ENCODE measurements around the genes CLEC12A, OLR1 and KLRD1.

GRCh38 chr12:8904509-8904708 is 9.9 kb upstream of the PHC1 start:
- RRBS, result no CpG with 5 or more reads among the region's 3 CpGs

DNA sequence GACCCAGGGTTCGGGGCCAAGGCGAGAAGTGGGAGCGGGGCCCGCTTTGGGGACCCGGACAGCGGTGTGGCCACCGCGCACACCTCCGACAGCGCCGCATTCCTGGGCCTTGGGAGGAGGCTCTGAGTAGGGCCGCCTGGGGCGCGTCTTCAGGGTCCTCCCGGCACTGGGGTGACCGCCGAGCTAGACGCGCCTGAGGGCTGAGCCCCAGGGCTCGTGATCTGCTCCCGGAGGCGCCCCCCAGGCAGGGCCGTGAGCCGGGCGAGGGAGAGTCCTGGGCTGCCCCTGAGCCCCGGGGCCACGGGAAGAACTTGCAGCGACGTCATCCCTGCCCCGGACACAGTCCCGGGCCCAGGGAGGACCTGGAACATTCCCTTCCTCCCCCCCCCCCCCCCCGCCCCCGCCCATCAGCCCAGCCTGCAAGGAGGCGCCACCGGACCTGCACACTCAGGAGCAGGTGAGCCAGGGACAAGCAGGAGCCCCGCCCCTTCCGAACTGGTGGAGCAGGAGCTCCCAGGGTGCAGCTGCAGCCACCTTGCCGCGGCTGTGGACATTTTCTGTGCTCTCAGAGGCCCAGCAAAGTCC is 50.9 kb downstream of the A2M start:
- RRBS, result 29% methylated on average over 25 of the region's 39 CpGs

- RRBS, result no CpG with 5 or more reads among the region's 4 CpGs
Measured at GRCh38 chr12:9117909-9118979, 2.5 kb upstream of the A2M start.

- RRBS, result no CpG with 5 or more reads among the region's 4 CpGs
Measured at GRCh38 chr12:9123705-9124005, 7.9 kb upstream of the A2M start.

DNA sequence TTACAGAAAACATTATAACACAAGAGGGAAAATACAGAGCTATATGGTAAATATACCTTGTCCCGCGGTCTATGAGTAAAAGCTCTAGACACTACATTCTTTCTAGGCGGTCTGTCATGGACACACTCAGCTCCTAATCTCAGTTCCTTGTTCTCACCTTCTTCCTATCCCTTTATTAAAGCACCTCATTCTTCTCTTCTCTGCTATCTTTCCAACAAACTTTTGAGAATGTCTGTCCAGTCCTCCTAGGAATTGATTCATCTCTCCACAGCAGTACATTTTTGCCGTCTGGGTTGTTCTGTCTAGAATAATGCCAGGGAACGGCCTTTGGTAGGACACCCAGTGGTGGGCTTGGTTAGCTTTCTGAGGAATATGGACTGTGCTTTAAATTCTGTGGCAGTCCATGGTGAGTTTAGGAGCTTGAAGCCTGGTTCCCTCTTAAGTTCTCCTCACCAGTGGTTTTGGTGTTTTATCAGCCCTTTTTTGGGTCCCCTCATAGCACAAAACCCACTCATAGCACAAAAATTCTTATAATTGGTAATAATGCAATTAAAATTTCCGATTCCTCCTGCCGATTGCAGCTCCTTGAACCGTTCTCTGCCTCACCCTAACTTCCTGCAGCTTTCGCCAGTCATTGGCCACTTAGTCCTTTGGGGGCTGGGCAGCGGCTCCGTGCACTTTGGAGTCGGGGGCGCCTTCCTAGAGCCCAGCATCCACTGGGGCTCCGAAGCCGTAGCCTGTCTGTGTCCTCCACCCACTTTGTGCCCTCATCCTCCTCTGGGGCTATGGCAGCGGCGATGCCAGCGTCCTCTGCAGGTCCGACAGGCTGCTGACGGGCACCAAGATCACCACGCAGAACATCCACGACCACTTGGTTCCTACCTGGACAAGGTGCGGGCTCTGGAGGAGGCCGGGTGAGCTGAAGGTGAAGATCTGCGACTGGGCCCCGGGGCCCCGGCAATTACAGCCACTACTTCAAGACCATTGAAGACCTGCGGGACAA is 11.5 kb upstream of the A2M start:
- RRBS, result 100% methylated on average over 1 of the region's 28 CpGs

- RRBS, result no CpG with 5 or more reads among the region's 34 CpGs
Measured at GRCh38 chr12:9128004-9128932, 12.5 kb upstream of the A2M start.

DNA sequence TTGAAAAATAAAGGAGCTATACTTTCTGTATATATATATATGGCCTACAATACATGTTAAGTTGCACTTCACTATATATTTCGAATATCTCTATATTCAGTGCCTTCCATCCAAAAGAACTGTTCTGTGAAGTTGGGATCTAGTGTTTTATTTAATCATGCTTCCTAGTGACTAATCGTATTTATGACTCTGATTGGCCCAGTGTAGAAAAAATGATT is 417 bp downstream of the PZP start:
- RRBS, result no CpG with 5 or more reads among the region's 2 CpGs

DNA sequence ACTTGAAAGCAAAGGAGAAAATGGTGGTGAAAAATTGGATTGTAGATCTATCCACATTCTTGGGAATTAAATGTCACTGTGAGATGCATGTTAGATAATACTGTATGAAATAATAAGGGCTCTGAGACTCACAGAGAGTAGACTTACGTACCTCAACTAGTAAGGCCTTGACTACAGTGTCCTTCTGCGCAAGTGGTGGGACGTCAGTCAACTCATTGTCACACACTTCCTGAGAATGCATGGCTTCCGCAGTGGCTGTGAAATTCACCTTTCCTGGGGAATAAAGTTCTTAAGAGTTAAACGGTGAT is 32.5 kb upstream of the PZP start:
- RRBS, result no CpG with 5 or more reads among the region's 5 CpGs

DNA sequence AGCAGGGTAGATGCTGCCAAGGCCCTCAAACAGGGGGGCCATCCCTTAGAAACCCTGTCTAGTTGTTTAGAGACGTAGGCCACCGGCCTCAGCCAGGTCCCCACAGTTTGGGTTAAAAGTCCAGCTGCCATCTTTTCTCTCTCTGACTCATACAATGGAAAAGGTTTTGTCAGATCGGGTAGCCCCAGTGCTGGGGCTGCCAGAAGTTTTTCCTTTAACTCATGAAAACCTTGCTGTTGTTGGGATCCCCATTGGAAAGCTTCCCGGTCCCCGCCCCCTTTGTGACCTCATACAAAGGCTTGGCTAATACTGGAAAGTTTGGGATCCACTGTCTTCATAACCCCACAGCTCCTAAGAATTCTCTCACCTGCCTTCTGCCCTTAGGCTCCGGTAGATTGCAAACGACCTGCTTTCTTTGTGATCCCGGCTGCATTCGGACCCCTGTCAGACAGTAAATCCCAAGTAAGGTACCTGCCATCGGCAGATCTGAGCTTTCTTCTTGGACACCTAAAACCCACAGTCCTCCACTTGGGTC is 40.5 kb downstream of the KLRB1 start:
- RRBS, result no CpG with 5 or more reads among the region's 10 CpGs

DNA sequence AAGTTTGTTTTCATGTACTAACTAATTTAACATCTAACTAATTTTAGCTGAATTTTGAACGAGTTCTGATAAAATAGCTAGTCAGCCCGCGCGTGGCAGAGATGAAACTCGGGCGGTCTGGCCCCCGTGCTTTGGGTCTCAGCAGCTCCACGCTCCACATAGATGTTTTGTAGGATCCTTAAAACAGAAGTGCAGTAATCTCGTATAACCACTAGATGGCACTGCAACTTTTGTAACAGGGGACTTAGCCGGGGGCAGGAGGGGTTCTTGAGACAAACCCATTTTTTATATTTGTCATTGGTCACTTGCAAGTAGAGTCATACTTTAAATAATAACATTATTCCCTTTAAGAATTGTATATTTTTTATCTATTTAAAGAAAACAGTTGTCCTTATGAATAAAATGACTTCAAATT is 10.0 kb downstream of the CD69 start:
- RRBS, result no CpG with 5 or more reads among the region's 10 CpGs

DNA sequence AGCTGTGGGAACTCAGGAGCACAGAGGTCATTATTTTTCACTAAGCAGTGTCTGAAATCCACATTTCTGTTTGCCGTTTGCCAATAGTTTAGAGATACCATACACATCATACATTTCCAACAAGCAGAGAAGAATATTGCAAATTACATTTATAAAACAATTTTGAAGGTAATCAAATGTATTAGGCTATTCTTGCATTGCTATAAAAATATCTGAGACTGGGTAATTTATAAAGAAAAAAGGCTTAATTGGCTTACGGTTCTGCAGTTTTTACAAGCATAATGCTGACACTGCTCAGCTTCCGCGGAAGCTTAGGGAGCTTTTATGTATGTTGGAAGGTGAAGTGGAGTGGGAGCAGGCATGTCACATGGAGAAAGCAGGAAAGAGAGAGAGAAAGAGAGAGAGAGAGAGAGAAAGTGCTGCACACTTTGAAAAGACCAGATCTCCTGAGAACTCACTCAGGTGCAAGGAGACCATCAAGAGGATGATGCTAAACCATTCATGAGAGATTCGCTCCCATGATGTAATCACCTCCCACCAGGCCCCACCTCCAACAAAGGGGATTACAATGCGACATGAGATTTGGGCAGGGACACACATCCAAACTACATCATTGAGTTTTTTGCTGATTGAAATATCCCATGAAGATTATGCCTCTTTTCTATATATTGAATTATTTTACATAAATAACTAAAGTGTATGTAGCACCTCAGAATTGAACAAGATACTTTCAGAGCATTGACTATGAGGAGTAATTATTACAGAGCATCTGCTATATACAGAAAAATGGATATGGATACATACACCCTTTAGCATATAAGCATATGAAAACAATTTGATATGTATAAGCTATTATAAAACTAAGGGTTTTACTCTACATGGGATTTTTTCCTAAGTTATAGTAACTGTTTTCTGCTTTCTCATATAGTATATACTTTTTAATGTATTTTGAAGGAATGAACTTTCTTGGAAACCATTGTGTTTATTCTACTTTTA is 8.9 kb downstream of the CD69 start:
- RRBS, result no CpG with 5 or more reads among the region's 6 CpGs

- RRBS, result no CpG with 5 or more reads among the region's 2 CpGs
Measured at GRCh38 chr12:9756127-9756596, 4.5 kb downstream of the CD69 start.

- RRBS, result no CpG with 5 or more reads among the region's 7 CpGs
Measured at GRCh38 chr12:9867374-9868075, 1.6 kb downstream of the CLEC2B start.

DNA sequence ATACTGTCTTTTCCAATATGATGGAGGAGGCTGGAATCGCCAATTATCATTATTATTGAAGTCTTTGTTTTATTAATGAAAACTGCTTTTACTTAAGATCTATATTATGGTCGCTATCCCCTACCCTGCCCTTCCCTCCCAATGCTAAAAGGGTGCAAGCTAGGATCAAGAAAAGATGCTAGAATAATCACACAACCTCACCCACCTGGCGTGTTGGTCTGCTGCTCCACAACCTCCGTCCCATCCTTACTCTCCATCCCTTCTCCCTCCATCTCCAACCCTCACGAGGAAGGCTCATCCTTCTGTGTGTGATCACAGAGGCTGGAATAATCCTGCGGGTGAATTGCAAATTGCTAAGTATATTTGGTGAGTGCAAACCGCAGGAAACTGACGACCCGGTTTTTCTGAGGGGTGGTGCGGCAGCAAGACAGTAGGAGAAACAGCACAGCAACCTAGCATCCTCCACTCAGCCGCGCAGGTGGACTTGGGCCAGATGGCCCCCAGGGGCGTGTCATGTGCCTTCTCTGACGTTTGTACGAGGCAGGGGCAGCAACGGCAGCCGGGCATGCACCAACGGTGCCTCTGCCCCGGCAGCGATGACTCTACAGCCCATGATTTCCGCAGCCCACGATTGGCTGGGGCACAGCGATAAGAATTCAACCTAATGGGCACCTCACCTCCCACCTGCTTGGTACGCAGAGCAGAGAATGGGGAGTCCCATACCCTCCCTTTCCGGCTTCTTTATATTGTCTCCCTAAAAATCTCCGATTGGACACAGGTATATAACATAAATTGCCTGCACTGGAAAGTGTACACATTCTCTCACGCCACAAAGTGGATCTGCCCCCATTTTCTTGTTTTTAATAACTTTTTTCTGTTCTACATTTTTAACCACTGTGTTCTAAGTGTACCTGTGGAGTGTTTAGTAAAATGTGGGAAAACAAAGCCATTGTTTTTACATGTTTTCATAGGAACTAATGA is 11.0 kb upstream of the CLEC2A start:
- RRBS, result no CpG with 5 or more reads among the region's 27 CpGs

- RRBS, result no CpG with 5 or more reads among the region's 1 CpG
Measured at GRCh38 chr12:9971290-9971611, at the start of gene CLEC12A. Gene CLEC12A, plus strand, starts transcription at chr12:9971409.

DNA sequence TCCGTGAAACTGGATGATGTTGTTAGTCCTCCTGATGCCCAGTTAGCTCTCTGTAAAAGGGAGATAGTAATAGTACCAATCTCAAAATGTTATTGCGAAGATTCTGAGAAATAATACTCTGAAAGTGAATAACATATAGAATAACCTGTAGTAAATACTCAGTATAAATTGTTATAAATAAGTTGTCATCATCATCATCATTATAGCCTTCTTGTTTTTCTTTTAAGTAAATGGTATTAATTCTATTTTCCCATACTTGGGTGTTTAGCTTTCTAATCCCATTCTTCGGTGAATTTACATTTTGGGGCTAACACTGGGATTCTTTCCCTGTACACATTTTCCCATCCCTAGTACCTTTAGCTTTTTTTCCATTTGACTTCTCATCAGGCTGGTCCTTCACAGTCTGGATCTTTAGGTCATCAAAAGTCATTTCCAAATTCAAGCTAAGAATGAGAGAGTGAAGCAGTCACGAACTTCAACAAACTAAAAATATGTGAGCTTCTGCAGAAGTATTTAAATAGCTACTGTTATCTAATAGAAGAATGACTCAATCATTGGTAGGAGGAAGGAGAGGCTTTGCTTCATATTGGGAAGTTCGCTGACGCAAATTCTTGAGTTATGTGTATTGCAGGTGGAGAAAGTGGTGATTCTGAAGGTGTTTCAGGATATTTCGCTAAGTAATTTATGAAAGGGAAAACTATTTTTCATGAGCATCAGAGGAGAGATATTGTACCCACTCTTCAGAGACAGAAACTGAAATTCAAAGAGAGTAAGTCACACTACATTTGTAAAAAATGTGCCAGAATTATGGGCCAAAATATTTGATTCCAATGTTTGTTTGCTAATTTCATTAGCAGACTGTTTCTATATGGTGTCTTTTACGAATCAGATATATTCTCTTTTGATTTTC is at the start of gene OLR1:
Gene OLR1 (minus strand): TSS at position 485 of the 910 bp plus-strand sequence.
- RRBS, result no CpG with 5 or more reads among the region's 8 CpGs

GRCh38 chr12:10189780-10190146 is 10.9 kb downstream of the TMEM52B start:
- RRBS, result no CpG with 5 or more reads among the region's 7 CpGs

DNA sequence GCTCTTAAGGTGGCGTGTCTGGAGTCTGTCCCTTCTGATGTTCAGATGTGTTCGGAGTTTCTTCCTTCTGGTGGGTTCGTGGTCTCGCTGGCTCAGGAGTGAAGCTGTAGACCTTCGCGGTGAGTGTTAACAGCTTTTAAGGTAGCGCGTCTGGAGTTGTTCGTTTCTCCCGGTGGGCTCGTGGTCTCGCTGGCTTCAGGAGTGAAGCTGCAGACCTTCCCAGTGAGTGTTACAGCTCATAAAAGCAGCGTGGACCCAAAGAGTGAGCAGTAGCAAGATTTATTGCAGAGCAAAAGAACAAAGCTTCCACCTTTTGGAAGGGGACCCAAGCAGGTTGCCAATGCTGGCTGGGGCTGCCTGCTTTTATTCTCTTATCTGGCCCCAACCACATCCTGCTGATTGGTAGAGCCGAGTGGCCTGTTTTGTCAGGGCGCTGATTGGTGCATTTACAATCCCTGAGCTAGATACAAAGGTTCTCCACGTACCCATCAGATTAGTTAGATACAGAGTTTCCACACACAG is 12.0 kb downstream of the GABARAPL1 start:
- RRBS, result no CpG with 5 or more reads among the region's 16 CpGs

- RRBS, result no CpG with 5 or more reads among the region's 3 CpGs
Measured at GRCh38 chr12:10307721-10308207, at the start of gene KLRD1. Gene KLRD1, plus strand, starts transcription at chr12:10307870.

Data from HL-60 (cell line).